Omental fat pad (tissue), 4 donors: Measurements from ENCODE around the gene PLEKHA7.

GRCh38 chr11:14764958-14765790 lies 121.6 kb downstream of the PDE3B start:
- PRO-cap = no peak
- RAMPAGE, long total RNA, 4 experiments = no peak in any of the 4 experiments

- PRO-cap = no peak
- RAMPAGE, long total RNA, 4 experiments = no peak in any of the 4 experiments
Observed at GRCh38 chr11:14777397-14778084, 114.5 kb downstream of the CYP2R1 start.

DNA sequence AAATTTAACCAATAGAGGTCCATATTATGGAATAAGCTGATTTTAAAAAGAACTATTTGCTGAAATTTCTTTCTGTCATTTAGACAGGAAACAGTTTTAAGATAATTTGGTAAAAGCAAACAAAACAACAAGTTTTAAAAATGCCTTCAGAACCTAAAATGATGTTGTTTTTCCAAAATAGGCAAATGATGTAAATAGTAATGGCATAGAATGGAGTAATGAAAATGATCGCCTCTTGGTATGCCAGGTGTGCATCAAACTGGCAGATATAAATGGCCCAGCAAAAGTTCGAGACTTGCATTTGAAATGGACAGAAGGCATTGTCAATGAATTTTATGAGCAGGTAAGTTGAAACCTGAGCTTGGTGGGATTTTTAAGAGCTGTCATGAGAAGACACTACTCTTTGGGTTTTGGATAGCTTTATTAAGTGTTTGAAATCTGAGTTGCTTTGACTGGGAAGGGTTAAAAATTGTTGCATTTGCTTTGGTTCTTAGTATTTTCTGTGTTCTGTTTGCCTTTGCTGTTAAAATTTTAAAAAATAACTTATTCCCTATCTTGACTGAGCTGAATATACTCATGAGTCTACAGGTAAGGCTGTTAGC lies 30.9 kb downstream of the CYP2R1 start:
- PRO-cap = no peak
- RAMPAGE, long total RNA, 4 experiments = no peak in any of the 4 experiments

GRCh38 chr11:14863463-14864007 lies 28.5 kb downstream of the CYP2R1 start:
- PRO-cap = no peak
- RAMPAGE, long total RNA, 4 experiments = no peak in any of the 4 experiments

- PRO-cap = no peak
- RAMPAGE, long total RNA, 4 experiments = no peak in any of the 4 experiments
Observed at GRCh38 chr11:14905184-14906365, 13.5 kb upstream of the CYP2R1 start.

DNA sequence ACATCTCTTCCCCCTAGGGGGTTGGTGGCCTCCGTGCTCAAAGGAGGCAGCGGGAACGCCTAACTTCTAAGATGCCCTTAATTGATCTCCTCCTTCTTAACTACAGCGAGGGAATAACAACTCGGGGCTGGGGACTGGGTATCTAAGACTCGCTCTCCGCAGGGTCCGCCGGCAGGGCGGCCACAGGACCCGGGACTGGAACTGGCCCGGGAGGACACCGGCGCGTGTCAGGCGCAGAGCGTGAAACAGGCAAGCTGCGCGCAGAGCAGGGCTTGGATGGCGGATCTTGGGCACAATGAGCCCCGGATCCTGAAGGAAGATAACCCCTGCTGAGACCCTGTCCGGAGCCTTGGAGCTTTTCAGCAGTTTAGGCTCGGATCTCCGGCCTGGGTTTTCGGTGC lies 2.0 kb upstream of the CALCA start:
- PRO-cap = no peak
- RAMPAGE, long total RNA, 4 experiments = no peak in any of the 4 experiments

DNA sequence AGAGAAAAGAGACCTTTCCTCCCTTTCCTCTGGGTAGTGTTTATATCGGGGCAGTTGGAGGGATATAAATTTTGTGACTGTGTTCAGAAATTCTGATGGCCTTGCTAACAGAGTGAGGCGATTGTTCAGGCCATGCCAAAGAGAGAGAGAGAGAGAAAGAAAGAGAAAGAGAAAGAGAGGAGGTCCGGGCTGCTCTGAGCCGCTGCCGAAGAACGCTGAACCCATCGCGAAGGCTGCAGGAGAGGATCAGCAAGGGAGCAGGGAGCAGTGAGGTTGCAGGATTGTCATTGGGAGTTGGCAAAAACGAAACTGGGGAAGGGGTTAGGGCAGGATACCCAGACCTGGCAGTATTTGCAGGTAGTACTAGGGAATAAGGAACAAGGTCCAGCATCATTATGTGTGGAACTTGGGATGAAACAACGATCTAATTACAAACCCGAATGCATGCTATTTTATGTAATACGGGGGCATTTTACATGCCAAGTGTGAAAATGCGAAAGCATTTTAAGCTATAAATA lies 537.1 kb downstream of the INSC start:
- PRO-cap = no peak
- RAMPAGE, long total RNA, 4 experiments = no peak in any of the 4 experiments

GRCh38 chr11:15819763-15820138 lies 536.6 kb downstream of the SOX6 start:
- PRO-cap = no peak
- RAMPAGE, long total RNA, 4 experiments = no peak in any of the 4 experiments

- PRO-cap = no peak
- RAMPAGE, long total RNA, 4 experiments = no peak in any of the 4 experiments
Observed at GRCh38 chr11:16814833-16815736, 76.6 kb downstream of the C11orf58 start.

DNA sequence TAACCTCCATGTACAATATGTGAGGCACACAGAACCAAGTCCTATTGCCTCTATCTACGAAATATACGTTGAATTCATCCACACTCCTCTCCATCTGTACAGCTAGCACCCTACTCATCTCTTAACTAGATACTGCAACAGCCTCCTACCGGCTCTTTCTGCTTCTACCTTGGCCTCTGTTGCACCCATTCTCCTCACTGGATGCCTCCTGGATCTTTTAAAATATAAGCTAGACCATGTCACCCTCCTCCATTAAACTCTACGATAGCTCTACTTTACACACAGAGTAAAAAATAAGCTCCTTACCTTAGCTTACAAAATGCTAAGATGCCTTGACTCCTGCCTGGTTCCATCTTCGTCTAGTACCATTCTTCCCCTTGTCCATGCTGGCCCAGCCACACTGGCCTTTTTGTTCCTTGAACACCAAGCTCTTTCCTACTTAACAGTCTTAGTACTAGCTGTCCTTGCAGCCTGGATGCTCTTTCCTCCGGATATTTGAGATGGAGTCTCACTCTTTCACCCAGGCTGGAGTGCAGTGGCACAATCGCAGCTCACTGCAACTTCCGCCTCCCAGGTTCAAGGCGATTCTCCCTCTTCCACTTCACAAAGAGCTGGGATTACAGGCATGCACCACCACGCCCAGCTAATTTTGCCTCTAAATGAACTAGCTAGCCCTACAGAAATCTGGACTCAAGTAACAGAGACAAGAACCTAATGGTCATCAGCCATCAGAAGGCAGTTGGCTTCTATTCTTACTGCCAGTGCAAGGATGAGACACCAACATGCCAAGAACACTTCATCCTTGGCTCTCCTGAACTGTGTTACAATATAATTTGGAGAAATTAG lies 135.9 kb downstream of the PLEKHA7 start:
- PRO-cap = no peak
- RAMPAGE, long total RNA, 4 experiments = no peak in any of the 4 experiments

DNA sequence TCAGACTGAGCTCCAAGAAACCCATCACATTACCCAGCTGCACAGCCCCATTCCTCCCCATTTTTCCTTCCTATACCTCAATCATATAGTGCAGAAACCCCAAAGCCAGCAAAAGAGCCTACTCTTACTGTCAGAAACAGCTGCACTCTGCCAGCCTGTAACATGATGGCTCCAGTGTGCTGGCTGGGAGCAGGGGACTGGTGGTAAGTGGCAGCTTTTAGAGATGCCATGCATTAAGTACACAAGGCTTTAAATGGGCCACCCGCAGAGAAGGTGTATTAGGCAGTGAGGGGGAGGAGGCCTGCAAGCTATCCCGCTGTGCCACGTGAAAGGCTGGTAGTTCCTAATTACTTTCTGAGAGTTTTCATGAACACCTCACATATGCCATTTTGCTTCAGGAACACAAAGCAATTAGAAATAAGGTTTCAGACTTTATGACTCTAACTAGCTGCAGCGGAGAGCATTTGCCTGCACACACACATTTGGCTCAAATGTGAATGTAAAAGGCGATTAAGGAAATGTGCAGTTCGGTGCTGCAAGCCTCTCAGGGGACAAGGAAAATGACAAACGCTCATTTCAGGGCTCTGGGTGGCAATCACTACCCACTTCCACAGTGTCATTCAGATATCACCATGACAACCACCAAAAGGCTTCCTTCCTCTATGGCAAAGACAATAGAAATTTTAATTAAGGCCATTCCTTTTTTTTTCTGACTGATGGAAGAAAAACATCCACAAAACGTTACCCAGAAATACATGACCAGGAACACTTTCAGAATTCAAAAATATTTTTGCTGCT lies 116.7 kb downstream of the PLEKHA7 start:
- PRO-cap = no peak
- RAMPAGE, long total RNA, 4 experiments = no peak in any of the 4 experiments

- PRO-cap = no peak
- RAMPAGE, long total RNA, 4 experiments = no peak in any of the 4 experiments
Observed at GRCh38 chr11:16923429-16924449, 90.5 kb downstream of the PLEKHA7 start.

GRCh38 chr11:16967262-16967658 lies 47.0 kb downstream of the PLEKHA7 start:
- PRO-cap = no peak
- RAMPAGE, long total RNA, 4 experiments = no peak in any of the 4 experiments

DNA sequence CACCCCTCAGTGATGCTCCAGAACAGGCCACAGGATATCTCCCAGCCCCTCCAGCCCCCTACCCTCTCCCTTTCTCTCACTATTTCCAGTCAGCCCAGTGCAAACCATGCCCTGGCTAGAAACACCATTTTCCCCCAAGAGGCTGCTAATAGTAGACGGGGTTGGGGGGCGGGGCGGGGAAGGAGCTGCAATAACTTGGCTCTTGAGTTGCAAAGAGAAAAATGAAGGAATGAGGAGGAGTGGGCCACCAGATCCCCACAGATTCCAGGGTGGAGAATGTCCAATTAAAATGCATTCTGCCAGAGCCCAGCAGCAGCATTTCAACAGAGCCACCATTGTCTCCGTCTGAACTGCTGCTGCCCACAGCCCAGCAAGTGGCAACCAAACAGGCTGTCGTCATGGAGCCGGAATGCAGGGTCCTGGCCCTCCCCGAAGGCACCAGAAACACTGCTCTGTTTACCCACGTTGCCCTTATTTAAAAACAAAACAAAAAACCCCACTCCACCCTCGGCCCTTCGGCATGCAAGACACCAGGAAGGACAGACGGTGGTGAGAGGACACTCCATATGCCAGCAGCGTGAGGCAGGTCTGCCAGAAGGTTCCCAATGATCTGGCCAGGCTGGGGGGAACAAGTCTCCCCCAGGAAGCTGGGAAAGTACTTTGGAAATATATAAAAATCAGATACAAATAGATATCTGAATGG lies 32.6 kb downstream of the PLEKHA7 start:
- PRO-cap = no peak
- RAMPAGE, long total RNA, 4 experiments = no peak in any of the 4 experiments

DNA sequence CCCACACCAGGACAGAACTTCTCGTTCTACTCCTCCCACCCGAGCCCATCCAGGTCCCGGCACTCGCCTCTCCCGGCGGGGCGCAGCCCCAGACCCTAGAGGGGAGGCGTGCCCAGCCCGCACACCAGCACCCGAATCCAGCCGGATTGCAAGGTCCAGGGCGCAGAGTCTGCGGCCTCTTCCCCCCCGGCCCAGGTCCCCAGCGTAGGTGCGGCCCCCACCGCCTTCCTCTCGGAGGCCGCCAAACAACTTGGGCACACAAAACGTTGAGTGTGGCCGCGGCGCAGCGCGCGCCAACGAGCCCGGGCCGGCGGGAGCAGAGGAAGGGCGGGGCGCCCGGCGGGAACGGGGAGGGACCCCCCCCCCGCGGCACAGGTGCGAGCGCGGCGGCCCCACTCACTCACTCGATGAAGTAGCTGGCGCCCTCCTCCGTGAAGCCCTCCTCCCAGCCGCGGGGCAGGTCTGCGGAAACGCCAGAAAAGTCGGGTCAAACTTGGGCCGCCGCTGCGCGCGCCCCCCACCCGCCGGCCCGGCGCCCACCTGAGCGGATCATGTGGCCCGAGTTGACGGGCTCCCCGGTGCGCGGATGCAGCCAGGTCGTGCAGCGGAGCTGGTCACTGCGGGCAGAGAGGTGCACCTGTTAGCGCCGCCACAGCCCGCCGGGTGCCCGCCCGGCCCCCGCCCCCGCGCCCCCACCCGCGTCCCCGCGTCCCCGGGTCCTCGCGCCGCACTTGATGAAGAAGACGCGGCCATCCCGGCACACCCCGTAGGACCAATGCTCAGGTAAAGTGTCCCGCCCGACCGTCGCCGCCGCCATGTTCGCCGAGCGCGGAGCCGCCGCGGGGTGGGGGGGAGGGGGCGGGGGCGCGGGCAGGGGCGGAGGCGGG lies at the start of gene PLEKHA7:
PLEKHA7 (minus strand) TSS at position 830 of the 887 bp plus-strand sequence.
- PRO-cap = no peak
- RAMPAGE, long total RNA, 4 experiments = start-site peak on the plus strand in 1 of 4 experiments, centred at position 727 of the sequence, 10 reads per replicate; start-site peak on the minus strand in 4 of 4 experiments, centred at positions 354 to 834 of the sequence, 11 to 177 reads per replicate

DNA sequence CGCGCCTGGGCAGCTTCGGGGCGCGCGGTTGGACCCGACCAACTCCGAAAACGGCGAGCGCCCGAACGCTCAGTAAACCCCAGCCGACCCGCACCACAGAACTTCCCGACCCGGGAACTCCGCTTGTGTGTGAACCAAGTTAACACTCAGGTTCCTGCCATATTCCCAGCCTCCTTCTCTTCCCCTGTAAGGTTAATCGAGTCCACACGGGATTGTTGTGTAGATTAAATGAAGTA lies 440 bp upstream of the PLEKHA7 start:
- PRO-cap = no peak
- RAMPAGE, long total RNA, 4 experiments = no peak in any of the 4 experiments

GRCh38 chr11:17014972-17015332 lies 738 bp upstream of the PLEKHA7 start:
- PRO-cap = no peak
- RAMPAGE, long total RNA, 4 experiments = no peak in any of the 4 experiments

GRCh38 chr11:17075026-17075270 lies 2.5 kb downstream of the RPS13 start:
- PRO-cap = no peak
- RAMPAGE, long total RNA, 4 experiments = no peak in any of the 4 experiments

- PRO-cap = bidirectional peak, plus-strand start at chr11:17077877, minus-strand start at chr11:17077668
- RAMPAGE, long total RNA, 4 experiments = no peak in any of the 4 experiments
Observed at GRCh38 chr11:17077769-17078454, 445 bp upstream of the RPS13 start.

DNA sequence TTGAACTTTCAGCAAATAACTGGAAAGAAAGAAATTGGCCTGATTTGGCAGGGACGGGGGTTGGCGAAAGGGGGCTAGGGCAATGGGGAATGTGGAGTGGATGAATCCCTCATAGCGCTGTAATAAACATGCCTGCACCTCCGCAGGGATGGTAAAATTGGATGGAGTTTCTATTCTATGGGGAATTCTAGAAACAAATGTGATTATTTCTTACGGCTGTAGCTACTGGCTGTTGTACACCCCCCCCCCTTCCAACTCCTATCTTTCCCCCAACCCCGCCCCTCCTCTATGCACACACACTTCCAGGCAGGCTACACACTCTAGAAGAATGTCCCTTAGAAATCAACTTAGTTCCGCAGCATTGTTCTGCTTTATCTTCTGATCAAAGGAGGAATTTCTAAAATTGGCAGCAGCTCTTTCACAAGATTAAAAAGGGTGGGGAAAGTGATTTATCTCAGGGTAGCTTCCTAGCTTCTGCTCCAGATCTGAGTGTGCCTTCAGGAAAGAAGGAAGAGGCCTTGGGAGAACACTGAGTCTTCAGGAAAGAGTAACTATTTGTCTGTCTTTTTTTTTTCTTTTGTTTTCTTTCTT lies 1.3 kb upstream of the PIK3C2A start:
- PRO-cap = no peak
- RAMPAGE, long total RNA, 4 experiments = no peak in any of the 4 experiments